Metanephros (tissue), 2 donors: Measurements from ENCODE around the gene TCEAL5.

- RAMPAGE, long total RNA, result no peak
These were observed 22.7 kb downstream of the TRMT2B start for GRCh38 chrX:101029127-101029690.

DNA sequence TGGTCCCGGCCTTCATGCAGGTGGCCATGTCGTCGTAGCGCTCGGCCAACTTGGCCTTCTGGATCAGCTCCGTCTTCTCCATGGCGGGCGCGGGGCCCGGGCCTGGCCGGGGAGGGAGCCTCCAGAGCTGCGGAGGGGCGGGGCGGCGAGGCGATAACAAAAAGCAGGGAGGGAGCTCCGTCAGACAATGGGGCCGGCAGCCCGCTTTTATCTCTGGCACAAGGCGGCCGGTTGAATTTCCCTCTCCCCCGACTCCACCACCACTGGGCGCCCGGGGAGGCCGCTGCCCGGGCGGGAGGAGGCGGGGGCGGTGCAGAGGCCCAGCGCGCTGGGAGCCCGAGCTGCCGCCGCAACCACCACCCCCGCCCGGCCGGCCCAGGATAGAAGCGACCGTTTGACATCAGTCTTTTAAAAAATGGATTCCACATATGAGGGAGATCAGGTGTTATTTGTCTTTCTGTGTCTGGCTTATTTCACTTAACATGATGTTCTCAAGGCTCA lies 28.2 kb upstream of the DRP2 start:
- RAMPAGE, long total RNA, result no peak

- RAMPAGE, long total RNA, result no peak
These were observed 4.5 kb downstream of the HNRNPH2 start for GRCh38 chrX:101412150-101413295.

DNA sequence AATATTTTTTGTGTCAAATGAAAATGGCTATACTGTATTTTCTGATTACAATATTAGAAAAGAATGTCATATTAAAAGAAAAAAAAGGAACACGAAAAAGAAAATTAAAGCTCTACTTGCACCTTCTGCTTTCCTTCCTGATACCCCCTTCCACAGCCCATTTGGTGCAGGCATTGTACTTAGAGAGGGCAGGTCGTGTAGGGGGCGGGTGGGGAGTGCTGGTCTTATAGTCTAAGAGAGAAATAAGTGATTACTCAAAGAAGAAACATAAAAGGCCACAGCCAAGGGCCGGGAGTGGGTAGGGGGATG lies 459 bp upstream of the ARMCX4 start:
- RAMPAGE, long total RNA, result no peak

GRCh38 chrX:101780355-101780762 lies 120.7 kb upstream of the ARMCX2 start:
- RAMPAGE, long total RNA, result no peak

DNA sequence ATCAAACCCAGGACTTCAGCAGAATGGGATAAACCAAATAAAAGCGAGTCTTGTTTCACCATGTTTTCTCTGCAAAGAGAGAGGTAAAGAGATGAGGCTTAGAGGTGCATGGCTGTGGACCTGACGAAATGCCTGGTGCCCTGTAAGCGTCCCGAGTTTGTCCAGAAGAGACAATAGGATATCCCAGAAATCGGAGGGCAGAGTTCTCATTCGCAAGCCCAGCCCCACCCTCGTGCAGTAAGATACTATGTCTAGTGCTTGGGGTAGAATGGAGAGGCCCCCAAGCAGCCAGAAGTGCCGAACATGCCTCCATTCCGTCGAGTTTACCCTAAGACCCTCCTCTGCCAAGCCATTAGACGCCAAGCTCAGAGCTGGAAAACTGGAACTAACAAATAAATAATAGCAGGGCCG lies 735 bp downstream of the TMSB15A start:
- RAMPAGE, long total RNA, result no peak

DNA sequence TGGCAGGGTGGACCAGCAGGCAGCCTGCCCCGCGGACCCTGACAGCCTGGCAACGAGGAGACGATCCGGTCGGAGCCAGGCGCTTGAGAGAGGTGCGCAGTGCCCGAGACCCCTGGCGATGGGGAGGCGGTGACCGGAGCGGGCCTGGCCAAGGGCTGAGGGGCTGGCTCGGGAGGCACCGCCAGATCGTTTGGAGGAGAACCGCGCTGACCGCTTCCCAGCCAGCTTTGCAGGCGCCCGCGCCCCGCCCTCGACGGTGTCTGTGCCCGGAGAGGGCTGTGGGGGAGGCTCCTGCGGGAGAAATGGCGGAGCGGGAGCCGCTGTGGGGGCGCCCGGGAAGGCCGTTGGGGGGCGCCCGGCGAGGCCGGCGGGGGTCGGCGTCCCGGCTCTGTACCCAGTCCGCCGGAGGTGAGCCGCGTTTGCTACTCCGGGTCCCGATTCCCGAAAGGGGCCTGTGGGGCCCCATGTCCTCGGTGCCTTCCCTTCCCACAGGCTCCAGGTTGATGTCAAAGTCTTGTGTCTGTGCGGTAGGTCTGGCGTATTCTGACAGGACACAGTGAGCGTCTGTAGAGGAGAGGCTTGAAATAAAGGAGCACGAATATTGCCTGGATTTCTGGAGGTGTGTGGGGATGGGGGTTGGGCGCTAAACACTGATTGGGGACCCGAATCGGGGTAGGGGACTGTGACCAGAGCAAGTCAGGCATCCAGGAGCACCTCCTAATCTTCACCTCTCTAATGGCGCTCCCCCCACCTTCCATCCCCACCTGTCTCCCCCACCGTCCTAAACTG lies 545 bp downstream of the GPRASP2 start:
- RAMPAGE, long total RNA, result no peak

DNA sequence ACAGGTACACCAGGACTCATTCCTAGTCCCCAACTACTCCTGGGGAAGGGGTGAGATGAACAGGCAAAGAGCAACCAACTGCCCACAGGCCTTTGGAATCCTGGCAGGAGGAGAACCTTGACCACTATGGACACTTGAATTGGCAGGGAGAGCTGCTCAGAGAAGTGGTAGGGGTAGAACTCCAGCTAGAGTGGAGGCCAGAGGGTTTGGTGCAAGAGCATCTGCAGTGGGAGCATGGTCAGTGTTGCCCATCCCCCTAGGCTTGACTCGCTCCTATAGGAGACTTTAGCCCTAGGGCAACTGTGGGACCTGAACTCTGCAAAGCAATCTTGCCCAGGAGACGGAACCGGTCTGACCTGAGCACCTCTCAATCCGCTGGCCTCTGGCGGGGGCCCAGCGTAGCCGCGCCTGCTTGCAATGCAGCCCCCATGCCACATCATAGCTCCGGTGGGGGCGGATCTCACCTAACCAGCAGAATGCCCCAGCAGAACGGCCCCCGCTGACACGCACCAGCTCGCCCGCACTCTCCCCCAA lies 5.5 kb downstream of the BEX4 start:
- RAMPAGE, long total RNA, result no peak

GRCh38 chrX:103276460-103277113 lies at the start of gene TCEAL5:
TSS of gene TCEAL5 (minus strand) at chrX:103276750.
- RAMPAGE, long total RNA, result no peak

- RAMPAGE, long total RNA, result no peak
These were observed 13.2 kb downstream of the RAB9B start for GRCh38 chrX:103818850-103819310.

DNA sequence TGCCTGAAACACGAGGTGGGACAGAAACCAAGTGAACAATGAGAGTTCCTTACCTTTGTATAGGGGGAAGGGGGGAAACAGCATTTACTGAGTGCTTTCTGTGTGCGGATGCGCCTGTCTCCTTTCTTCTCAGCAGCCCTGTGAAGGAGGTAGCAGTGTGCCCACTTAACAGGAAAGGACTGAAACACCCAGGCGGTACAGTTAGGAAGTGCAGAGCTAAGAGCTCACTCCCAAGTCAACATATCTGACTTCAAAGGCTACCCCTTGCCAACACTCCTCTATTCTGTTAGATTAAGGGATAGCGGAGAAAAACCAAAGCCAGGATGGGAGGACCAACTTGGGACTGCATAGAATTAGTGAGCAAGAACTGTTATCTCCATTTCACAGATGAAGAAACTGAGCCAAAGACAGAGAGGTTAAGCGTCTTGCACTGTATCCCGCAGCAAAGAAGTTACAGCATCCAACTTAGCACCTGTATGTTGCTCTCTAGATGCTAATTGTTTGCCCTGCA lies 43.0 kb upstream of the TMSB15B start:
- RAMPAGE, long total RNA, result no peak

DNA sequence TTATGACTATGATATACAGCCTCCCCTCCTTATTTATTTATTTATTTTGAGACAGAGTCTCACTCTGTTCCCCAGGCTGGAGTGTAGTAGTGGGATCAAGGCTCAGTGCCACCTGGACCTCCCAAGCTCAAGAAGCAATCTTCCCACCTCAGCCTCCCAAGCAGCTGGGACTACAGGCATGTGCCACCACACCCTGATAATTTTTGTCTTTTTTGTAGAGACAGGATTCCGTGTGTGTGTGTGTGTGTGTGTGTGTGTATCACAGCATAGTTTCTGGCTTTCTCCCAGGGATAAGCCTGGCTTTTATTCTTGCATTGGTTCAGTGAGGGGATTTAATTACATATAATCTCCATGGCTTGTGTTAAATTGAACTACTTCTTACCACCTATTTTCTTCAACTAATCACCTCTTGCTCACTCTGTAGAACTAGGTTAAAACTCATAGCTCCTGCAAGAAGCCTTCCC lies 16.7 kb downstream of the SLC25A53 start:
- RAMPAGE, long total RNA, result no peak

DNA sequence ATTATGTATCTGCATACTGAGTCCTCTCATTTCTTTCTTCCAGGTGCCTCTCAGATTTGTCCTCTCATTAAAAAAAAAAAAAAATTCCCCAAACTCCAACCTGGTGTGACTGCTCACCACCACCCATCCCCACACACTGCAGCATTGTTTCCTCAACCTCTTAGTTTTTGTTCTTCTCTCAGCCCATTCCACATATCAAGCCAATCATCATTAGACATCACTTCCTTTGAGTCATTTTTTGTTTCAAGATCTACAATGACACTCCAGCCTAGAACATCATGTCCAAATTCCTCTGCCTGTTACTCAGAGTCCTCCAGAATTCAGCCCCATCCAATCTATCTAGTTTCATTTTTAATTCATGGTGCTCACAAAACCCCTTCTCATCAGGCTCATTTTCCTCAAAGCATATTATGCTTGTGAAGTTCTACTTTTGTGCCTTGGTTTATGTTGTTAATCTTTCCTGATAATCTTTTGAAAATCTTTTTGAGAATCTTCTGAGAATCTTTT lies 262.5 kb upstream of the TEX13A start:
- RAMPAGE, long total RNA, result no peak

GRCh38 chrX:106338240-106338651 lies 170.1 kb downstream of the PWWP3B start:
- RAMPAGE, long total RNA, result no peak

DNA sequence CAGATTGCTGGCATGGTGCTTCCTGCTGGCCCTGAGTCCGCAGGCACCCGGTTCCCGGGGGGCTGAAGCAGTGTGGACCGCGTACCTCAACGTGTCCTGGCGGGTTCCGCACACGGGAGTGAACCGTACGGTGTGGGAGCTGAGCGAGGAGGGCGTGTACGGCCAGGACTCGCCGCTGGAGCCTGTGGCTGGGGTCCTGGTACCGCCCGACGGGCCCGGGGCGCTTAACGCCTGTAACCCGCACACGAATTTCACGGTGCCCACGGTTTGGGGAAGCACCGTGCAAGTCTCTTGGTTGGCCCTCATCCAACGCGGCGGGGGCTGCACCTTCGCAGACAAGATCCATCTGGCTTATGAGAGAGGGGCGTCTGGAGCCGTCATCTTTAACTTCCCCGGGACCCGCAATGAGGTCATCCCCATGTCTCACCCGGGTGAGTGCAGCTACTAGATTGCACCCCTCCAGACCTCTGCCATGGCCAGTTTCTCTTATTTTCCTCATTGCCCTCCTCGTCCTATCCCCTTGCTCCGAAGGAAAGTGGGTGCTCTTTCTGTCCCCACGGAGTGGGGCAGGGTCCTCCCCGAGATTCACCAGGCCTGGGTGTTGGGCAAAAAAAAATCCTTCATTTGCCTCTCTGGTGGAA lies 586 bp downstream of the RNF128 start:
- RAMPAGE, long total RNA, result no peak

GRCh38 chrX:107672779-107673040 lies 44.4 kb downstream of the PRPS1 start:
- RAMPAGE, long total RNA, result no peak

DNA sequence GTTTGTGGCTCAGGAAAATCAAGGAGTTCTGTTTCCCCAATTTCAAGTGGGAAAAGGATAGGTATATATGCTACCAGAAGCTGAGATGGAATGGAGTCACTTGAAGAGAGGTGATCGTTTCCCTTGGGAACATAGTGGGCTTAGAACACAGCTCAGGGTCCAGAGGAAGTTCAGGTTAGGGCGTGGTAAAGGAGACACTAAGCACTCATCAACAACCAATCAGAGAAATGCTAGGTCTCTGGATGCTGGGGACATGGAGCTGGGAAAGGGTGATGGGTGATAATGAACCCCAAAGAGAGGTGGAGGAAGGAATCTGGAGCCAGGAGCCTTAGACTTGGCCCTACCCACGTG lies 63.5 kb downstream of the TSC22D3 start:
- RAMPAGE, long total RNA, result no peak

DNA sequence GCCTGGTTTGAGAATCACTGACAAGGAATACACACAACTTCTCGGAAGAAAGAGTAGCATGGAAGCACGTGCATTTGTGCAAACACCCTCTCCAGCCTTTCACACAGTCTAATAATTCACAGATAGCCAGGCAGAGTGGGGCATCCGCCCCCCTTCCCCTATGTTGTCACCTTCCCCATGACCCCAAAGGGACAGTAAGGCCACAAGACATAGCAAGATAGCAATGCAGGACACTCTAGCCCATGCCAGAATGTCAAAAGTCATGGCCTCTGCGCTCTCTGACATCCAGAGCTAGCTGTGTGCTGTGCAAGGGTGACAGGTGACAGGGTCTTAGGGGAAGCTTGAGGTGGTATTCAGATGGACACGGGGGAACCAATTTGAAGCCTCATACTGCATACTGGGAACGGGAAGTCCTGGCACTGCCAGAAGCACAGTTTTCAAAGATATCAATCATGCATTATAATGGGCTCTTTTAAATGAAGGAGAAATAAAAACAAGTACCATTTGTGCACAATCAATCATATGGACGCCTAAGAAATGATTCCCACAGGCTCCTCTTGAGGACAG lies 51.1 kb downstream of the TSC22D3 start:
- RAMPAGE, long total RNA, result no peak

GRCh38 chrX:107741247-107742315 lies 34.0 kb downstream of the TSC22D3 start:
- RAMPAGE, long total RNA, result no peak

DNA sequence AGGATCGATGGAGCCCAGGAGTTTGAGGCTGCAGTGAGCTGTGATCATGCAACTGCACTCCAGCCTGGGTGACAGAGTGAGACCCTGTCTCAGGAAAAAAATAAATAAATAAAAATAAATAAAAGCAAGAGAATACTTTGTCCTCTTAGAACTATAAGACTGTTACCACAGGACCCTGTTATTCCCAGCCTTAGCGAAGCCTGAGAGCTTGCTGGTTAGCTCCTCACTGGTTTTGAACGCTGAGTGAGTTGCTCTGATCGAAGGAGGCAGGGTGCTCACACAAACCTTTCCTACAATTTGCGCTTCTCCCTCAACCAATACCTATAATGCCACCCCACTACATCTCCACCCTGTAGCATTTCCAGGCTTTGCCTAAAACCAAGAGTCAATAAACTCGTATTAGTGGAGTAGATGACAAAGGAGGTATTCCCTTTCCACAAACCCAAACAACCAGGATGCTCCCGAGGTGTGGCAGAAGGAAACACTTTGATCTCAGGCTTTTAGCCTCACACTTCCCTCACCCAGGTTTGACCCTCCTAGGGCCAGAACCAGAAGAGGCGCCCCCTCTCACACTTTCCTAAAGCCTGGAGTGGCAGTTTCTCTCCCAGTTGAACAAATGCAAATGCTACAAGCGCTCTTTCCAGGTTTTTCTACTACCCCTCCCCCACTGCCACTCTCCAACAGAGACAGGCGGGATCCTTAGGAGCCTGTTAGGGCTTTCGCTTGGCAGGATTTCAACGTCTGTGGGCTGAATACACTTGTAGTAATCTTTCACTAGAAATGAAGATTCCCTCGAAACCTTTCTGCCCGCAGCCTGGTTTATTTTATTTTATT lies 2.6 kb downstream of the TSC22D3 start:
- RAMPAGE, long total RNA, result no peak